Upper lobe of left lung (tissue), 5 donors: Measurements from ENCODE around the genes SLC25A3 and ACTR6.

DNA sequence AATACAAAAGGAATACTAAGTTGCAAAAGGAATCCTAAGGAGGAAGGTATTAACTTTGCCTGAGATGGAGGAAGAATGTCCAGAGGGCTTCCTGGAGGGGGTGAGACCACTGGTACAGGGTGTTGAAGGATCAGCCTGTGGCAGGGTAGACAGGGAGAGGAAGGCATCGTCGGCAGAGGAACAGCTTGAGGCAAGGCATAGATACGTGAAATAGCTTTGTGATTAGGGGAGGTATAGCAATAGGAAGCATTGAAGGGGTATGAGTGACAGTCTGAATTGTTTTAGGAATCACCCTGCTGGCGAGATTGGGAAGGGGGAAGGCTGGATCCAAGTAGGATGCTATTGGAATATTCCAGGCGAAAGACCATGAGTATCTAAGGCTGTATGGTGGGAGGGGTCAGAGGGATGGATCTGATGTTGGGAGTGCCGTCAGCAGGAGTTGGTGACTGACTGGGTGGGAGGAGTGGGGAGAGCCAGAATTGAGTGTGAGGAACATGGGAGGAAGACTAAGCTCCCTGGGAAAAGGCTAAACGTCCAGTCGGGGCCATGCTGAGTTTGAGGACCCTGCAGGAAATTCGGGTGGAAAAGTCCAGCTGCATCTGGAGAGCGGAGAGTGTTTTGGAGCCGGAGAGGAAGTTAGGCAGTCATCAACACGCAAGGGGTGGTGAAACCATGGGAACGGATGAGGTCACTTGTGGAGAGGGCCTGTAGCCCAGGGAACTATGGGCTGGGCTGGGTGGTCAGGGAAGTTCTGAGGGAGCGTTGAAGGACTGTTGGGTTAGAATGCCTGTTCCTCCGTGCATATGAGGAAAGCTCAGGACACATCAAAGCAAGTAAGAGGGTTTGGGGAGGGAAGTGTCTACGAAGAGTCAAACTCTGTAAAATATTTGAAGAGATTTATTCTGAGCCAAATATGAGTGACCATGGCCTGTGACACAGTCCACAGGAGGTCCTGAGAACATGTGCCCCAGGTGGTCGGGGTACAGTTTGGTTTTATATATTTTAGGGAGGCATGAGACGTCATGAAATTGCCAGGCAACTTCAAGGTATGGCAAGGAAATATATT, 60.9 kb downstream of the ELK3 start:
- PRO-cap, 2 experiments = peak in 1 of 2 experiments; most common plus-strand start position 724 of the sequence (in 1); most common minus-strand start position 563 of the sequence (in 1)
- RAMPAGE, long total RNA, 4 experiments = no peak in any of the 4 experiments

DNA sequence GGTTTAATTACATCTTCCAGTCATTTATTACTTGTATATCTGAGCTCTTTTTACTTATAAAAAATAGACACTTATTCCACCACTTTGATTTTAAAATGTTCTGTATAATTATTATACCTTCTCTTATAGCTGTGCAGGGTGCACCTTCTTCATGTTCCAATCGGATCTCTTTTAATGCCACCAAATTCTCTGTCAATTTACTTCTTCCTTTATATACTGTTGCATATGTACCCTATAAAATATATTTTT, 101.6 kb downstream of the CDK17 start:
- PRO-cap, 2 experiments = no peak in any of the 2 experiments
- RAMPAGE, long total RNA, 4 experiments = no peak in any of the 4 experiments

DNA sequence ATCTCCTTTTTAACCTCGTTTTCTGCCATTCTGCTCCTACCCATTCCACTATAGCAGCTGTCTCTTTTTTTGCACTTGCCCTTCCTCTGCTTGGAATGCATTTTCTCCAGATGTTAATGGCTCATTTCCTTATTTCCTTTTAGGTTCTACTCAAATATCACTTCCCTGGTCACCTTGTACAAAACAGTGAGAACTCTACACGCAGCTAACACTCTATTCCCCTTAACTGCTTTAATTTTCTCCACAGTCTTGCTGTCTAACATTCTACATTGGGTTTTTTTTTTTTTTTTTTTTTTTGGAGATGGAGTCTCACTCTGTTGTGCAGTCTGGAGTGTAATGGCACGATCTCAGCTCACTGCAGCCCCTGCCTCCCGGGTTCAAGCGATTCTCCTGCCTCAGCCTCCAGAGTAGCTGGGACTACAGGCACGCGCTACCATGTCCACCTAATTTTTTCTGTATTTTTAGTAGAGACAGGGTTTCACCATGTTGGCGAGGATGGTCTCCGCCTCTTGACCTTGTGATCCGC, 45.1 kb downstream of the CDK17 start:
- PRO-cap, 2 experiments = no peak in any of the 2 experiments
- RAMPAGE, long total RNA, 4 experiments = no peak in any of the 4 experiments

DNA sequence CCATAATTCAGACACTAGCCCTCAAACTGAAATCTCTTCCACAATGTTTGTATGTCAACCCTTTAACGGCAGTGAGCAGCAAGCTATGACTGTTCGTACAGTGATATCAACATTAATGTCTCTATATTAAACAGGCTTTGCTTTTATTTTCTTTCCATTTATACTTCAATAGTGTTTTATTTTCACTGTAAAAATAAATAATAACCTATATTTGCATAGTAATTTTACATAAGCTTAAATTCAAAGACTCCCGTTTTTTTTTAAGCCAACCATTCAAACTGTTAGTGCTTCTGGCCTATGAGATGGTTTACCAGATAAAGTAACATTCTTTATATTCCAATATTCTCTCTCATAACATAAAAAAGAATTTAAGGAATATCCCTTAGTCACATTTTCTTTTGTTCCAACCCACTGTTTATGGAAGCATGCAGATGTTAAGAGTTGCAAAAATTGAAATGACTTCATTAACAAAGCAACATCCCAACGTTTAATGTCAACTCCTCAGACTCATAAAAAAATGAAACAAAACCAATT, 2.3 kb downstream of the CDK17 start:
- PRO-cap, 2 experiments = no peak in any of the 2 experiments
- RAMPAGE, long total RNA, 4 experiments = no peak in any of the 4 experiments

DNA sequence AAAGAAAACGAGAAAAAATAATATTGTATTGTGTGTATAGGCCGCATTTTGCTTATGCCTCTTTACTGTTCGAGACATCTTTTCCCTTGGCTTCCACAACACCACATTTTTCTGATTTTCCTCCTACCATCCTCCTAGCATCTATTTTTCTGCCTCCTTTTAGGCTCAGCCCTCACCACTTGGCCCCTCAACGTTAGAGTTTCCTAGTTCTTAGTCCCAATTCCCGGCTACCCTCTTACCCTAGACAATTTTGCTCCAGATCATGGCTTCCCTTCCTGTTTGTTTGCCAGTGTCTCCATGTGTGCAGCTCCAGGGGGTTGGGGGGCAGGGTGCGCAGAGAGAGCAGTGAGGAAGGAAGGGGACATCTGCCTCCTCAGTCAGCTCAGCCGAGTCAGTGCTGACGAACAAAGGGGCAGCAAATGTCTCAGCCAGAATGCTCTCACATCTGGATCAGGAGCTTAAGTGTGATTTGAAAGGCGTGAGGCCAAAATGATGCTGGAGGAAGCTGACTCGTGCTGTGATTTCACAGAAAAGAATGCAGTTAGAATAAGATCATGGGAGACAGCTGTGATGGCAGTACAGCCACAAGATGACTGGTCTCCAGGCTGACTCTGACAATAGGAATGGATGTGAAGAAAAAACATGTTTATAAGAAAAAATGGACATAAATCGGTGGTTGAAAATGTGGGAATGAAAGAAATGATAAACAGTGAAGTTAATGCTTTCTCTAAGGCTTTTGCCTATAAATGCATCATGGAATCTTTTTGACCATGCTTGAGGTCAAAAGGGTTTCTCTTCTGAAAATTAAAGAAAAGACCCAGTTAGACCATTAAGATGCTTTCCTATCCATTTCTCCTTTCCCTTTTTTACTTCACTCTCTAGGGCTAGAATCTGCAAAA, 27.1 kb upstream of the CDK17 start:
- PRO-cap, 2 experiments = peak in 1 of 2 experiments; most common plus-strand start position 557 of the sequence (in 1); most common minus-strand start position 393 of the sequence (in 1)
- RAMPAGE, long total RNA, 4 experiments = no peak in any of the 4 experiments

- PRO-cap, 2 experiments = no peak in any of the 2 experiments
- RAMPAGE, long total RNA, 4 experiments = no peak in any of the 4 experiments
Measured at GRCh38 chr12:98419515-98420262, 95.7 kb upstream of the TMPO start.

- PRO-cap, 2 experiments = no peak in any of the 2 experiments
- RAMPAGE, long total RNA, 4 experiments = no peak in any of the 4 experiments
Measured at GRCh38 chr12:98493401-98494286, 21.7 kb upstream of the TMPO start.

DNA sequence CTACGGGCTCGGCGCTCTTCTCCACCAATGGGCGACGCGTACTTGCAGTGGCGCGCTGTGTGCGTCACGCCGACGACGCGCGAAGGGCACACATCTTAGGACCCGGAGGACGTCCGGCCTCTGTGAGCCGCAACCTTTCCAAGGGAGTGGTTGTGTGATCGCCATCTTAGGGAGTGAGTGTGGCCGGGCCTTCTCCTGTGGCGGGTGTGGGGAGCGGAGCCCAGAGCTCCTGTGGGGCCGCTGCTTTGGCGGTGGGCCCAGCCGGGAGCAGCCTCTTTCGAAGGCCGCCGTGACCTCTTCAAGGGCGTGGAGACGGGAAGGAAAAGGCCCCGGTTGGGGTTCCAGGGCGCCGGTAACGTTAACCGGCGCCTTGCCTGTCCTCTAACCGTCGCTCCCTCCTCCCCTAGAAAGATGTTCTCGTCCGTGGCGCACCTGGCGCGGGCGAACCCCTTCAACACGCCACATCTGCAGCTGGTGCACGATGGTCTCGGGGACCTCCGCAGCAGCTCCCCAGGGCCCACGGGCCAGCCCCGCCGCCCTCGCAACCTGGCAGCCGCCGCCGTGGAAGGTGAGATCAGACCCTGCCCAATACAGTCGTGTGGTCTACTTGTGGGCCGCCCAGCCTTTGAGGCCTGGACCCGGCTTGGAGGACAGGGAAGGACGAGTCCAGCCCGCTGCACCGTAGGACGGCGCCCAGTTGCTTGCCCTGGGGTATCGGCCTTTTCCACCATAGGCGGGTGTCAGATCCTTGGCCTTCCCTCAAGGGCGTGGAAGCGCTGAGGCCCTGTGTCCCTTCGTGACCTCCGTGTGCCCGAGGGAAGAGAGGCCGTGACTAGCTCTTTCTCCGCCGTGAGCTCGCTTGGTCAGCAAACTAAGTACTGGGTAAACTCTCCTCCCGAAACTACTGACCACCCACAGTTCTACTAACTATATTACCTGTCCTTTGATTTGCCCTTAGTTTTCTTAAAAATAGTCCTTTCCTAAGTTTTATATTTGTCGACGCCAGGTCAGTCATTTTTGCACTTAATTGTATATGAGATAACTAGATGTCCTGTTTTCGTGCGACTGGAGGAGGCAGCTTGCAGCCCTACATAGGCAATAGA, at the start of gene SLC25A3:
Gene SLC25A3 (plus strand): TSS at position 119 of the 1,103 bp plus-strand sequence.
- PRO-cap, 2 experiments = peak in 2 of 2 experiments; most common plus-strand start position 123 of the sequence (in 1)
- RAMPAGE, long total RNA, 4 experiments = start-site peak on the plus strand in 4 of 4 experiments, centred at positions 146 to 159 of the sequence, 1,050 to 5,030 reads per replicate

- PRO-cap, 2 experiments = no peak in any of the 2 experiments
- RAMPAGE, long total RNA, 4 experiments = no peak in any of the 4 experiments
Measured at GRCh38 chr12:99130813-99131488, 485.9 kb downstream of the APAF1 start.

DNA sequence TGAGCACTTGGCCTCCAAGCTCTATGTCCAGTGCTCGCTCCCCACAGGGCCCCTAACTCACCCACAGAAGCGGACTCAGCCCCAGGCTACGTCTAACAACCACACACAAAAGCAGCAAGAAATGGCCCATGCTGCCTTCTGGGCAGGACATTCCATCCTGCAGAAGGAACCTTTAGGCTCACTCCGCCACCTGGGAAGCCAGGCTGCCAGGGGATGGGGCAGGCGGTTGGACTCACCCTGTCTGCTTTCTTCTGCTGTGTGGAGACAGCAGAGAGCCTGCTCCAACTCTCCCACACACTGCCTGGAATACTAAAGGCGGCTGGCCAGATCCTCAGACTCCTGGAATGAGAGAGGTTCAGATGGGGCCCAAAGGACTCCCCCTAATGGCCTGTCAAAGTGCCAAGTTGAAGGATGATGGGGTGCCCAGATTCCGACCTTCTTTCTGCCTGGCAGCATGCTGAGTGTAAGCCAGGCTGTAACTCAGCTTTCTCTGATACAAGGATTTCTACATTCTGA, 27.7 kb upstream of the BLTP3B start:
- PRO-cap, 2 experiments = no peak in any of the 2 experiments
- RAMPAGE, long total RNA, 4 experiments = start-site peak on the minus strand in 1 of 4 experiments, centred at position 288 of the sequence, 11 reads per replicate

- PRO-cap, 2 experiments = peak in 2 of 2 experiments; most common plus-strand start chr12:100200811 (in 1); most common minus-strand start chr12:100200729 (in 1)
- RAMPAGE, long total RNA, 4 experiments = start-site peak on the plus strand in 4 of 4 experiments, at chr12:100200792-100200834 at its widest, 5 to 58 reads per replicate; start-site peak on the minus strand in 1 of 4 experiments, at chr12:100200657-100200745 at its widest, 26 reads per replicate
Measured at GRCh38 chr12:100200374-100201336, at the start of gene ACTR6. ACTR6 (plus strand) TSS chr12:100200815.

GRCh38 chr12:100475154-100475689, 1.6 kb downstream of the NR1H4 start:
- PRO-cap, 2 experiments = no peak in any of the 2 experiments
- RAMPAGE, long total RNA, 4 experiments = no peak in any of the 4 experiments

DNA sequence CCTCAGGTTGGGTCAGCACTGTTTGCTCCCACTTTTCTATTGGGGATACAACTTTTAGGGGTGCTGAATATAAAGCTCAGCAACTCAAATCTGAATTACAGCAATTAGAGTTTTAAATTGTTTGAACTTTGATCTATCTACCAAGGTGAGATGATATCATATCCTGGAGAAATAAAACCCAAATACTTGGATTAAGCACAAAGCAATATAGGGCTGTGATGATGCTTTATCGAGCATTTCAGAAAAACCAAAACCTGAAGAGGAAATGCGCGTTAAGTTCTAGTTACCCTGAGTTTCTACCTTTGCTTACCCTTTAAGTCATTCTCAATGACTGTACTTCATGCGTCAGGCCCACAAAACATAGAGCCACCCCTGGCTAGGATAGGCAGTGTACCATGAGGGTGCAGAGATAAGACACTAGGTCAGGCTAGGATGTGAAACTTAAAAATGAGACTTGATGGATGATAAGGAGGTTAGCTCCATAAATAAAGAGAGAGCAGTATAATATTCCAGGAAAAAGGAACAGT, 100.0 kb downstream of the GAS2L3 start:
- PRO-cap, 2 experiments = no peak in any of the 2 experiments
- RAMPAGE, long total RNA, 4 experiments = no peak in any of the 4 experiments

- PRO-cap, 2 experiments = no peak in any of the 2 experiments
- RAMPAGE, long total RNA, 4 experiments = no peak in any of the 4 experiments
Measured at GRCh38 chr12:101145813-101146278, 64.2 kb downstream of the SLC5A8 start.

- PRO-cap, 2 experiments = no peak in any of the 2 experiments
- RAMPAGE, long total RNA, 4 experiments = no peak in any of the 4 experiments
Measured at GRCh38 chr12:101634653-101635357, 40.0 kb downstream of the MYBPC1 start.

DNA sequence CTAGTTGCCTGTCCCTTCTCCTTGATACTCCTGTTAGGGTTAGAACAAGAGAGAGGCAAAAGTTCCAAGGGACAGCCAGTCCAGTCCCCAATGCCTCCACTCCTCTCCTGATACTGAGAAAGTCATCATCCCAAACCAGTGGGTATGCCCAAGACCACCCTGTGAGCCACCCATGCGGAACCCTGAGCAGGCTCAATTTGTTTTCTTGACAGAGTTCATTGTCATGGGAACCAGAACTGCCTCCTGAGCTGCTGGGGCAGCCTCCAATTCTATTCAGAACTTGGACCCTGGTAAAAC, 31.6 kb upstream of the CHPT1 start:
- PRO-cap, 2 experiments = no peak in any of the 2 experiments
- RAMPAGE, long total RNA, 4 experiments = no peak in any of the 4 experiments

- PRO-cap, 2 experiments = no peak in any of the 2 experiments
- RAMPAGE, long total RNA, 4 experiments = start-site peak on the minus strand in 1 of 4 experiments, at chr12:101773362-101773371 at its widest, 6 reads per replicate
Measured at GRCh38 chr12:101773297-101774050, 34.2 kb upstream of the SYCP3 start.

- PRO-cap, 2 experiments = no peak in any of the 2 experiments
- RAMPAGE, long total RNA, 4 experiments = no peak in any of the 4 experiments
Measured at GRCh38 chr12:102481605-102482124, 1.3 kb upstream of the IGF1 start.

DNA sequence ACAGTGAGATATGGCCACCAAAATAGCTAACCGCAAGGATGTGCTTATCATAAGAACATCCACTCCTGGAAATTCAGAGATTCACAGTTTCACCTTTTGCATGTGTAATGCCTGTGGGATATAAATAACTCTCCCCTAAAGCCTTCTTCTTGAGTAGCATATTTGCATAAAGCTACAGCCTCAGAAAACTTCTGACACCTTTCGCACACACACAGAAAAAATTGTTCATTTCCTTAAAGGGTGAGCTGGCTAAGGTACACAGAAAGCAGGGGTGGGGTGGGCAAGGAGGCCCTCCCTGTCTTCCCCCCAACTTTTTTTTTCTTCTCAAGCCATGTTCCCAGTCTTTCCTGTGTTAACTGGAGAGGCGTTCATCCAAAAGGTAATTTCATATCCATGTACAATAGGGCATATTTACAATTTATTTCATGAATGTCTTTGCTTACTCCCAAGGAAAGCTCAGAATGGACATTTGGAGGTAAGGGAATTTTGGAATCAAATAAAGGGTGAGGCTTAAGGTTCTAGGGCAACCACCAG, 3.2 kb upstream of the IGF1 start:
- PRO-cap, 2 experiments = no peak in any of the 2 experiments
- RAMPAGE, long total RNA, 4 experiments = no peak in any of the 4 experiments

GRCh38 chr12:103301955-103302817, 193.6 kb downstream of the C12orf42 start:
- PRO-cap, 2 experiments = no peak in any of the 2 experiments
- RAMPAGE, long total RNA, 4 experiments = no peak in any of the 4 experiments